CD14-positive monocyte (primary cell): ENCODE measurements around a stretch of chr6.

DNA sequence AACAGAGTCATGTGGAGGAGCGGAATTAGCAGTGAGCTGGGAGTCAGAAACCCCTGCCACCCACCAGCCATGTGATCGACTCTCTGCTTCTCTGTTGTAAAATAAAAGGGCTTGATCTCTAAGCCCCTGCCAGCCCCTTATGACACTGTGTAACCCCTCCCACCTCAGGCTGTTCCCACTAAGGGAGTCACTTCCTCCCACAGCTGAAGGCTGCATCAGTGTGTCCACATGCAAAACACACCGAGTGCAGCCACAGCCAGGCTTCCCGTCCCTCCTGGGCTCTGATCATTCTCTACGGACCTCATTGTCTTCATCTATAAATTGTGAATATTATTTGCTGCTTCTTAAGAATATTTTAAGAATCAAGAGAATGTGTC is 110.9 kb downstream of the SCML4 start:
- CAGE, long polyA plus RNA = no peak

DNA sequence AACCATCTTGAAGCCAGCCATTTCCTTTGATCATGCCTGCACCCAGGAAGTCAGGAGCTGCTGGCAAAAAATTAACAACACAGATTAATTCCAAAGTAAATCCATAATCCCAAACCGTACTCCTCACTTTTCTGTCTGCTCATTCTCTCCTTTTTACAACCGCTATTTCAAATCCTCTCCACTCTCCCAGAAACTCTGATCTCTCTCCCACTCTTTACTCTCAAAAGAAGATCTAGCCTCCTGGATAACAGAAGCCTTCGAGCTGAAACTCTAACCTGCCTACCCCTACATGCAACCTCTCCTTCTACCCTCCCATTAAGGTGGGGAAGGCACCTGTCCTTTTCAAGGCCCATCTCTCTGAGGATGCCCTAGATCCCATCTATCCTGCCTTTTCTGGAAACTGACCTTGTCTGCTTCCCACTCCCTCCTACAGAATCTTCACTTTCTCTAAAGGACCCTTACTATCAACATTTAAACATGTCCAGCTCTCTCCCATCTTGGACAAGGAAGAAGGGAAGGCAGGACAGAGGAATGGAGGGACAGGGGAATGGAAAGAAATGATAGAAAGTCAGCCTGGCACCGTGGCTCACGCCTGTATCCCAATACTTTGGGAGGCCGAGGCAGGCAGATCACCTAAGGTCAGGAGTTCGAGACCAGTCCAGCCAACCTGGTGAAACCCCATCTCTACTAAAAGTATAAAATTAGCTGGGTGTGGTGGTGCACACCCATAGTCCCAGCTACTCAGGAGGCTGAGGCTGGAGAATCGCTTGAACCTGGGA is 7.4 kb downstream of the OSTM1 start:
- CAGE, long polyA plus RNA = no peak

DNA sequence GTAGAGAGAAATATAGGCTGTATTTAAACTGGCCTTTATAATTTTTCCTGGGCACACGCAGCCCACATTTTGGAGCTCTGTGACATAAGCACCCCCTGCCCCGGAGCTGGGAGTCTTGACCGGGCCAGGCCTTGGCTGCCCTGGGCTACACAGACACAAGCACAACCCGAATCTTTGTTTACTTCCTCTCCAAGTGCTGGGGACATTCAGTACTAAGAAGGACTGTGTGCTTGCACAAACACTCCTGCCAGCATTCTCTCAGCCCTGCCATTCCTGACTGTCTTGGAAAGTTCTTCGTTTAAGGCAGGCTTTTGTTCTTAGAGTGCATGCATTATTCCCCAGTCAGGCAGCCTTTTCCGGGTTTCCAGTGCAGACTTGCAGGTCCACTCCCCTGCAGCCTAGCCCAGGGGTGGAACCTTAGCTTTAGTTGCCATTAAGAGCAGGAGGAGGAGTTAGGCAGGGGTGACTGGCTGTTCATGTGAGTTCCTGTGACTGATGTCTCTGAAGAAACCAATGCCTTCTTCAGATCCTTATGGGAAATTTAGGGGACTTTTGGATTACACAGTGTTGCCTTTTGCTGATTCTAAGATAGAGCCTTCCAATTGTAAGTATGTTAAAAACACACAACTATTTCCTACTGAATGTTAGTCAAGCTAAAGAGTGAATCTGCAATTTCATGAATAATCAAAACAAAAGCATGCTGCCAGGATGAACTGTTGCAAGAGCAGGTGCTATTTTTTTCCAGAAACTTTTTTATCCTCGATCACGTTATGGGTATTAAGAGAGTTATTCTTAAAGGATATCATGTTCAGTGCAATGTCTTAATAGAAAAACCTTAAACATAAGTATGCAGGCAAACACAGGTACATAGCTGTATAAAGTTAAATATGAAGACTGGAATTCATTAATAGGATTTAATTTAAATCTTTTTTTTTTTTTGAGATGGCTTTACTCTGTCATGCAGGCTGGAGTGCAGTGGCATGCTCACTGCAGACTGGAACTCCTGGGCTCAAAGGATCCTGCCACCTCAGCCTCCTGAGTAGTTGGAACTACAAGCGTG is 28.8 kb downstream of the FOXO3 start:
- CAGE, long polyA plus RNA = no peak

DNA sequence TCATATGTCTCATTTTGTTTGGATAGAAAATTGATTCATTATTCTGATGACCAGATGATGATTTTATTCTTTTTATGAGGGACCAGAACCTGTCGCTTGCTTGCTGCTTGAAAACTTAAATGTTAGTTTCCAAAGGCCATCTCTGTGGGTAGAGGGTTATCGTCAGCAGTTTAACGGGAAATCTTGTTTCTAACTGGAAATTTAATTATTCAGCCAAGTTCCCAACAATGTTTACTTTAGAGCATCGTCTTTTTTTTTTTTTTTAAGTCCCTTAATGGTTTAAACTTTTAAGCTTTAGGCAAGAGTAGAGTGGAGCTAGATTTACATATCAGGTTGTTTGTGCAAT is 93.7 kb downstream of the FOXO3 start:
- CAGE, long polyA plus RNA = no peak

- CAGE, long polyA plus RNA = no peak
Observed at GRCh38 chr6:108668018-108668366, 107.3 kb downstream of the FOXO3 start.

GRCh38 chr6:108760404-108760805 is 87.8 kb upstream of the ARMC2 start:
- CAGE, long polyA plus RNA = no peak

DNA sequence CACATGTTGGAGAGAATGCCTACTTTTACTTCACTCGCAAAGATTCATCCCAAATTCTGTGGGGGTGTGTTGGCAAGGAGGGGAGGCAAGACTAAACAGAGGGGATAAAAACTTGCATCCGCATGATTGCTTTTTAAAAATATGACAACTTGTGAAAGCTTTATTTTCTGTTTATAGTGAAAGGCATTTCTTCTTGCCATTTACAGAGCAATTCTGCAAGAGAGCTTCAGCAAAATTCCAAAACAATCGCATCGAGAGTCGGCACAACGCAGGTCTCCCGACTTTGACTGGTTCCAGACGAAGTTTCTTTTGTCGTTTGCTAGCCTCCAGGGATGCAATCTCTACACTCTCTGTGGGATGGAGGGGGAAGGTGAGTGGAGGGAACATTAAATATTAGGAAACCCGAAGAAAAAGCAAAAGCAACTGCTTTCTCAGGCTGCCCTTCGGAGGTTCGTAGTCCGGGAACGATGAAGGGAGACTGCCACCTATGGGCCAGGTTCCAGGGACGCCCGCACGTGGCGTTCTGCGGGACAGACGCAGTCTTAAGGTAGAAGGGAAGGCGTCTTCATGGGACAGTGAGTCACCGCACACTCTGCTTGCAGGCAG is 66.1 kb upstream of the ARMC2 start:
- CAGE, long polyA plus RNA = no peak

GRCh38 chr6:108850507-108851036 is 2.4 kb downstream of the ARMC2 start:
- CAGE, long polyA plus RNA = no peak

DNA sequence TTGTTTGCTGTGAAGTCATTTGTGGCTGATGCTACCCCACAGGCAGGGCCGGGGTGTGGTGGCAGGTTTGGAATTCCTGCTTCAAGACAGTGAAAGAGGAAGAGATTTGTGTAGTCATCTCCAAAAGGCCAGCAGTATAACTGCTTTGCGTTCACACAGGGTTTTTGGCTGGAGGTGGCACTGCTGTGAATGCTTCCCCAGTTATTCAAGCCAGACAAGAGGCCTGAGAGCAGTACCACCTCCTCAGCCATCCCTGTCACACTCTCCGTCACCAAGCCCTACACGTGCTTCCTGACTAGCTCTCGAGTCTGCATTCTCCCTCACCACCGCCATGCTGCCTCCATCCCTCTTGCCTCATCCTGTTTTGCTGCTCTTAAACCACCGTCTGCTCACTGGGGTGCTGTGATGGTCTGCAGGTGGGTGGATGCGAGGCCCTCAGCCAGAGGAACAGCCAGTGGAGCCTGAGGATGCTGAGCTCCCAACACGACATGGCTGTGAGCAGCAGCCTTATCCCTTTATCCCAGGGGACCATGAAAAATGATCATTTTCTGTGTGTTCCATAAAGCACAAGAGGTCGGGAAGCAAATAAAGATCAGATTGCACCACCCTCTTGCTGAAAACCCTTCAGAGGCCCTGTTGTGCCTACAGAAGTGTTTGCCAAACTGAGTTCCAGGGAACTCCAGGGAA is 24.1 kb downstream of the ARMC2 start:
- CAGE, long polyA plus RNA = no peak

- CAGE, long polyA plus RNA = no peak
Observed at GRCh38 chr6:108945382-108946358, 97.4 kb downstream of the ARMC2 start.

DNA sequence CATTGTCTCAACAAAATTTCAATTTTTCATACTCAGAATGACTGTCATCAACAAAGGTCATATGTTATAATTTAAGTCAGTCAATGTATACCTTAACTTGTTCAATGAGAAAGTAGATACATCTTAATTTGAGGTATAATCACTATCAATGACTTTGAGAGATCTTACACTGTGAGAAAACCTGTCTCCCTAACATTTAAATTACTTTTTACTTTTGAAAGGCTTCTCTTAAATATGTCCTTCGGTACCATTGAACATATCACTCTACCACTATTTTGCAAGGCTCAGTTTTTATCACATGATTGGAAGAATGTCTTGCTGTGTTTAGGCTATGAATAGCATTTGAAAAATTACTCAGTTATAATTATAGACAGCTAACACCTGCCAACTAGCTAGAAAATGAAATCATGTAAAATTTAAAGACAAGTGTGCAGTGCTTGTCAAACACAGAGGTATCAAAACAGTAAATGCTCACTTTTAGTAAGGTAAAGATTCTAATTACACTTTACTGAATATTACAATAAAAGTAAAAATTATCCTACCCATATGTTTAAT is 11.0 kb downstream of the SESN1 start:
- CAGE, long polyA plus RNA = no peak

GRCh38 chr6:109163392-109164197 is 68.3 kb downstream of the CEP57L1 start:
- CAGE, long polyA plus RNA = no peak

GRCh38 chr6:109165551-109166053 is 70.3 kb downstream of the CEP57L1 start:
- CAGE, long polyA plus RNA = no peak

GRCh38 chr6:109295456-109295951 is 86.8 kb downstream of the CD164 start:
- CAGE, long polyA plus RNA = no peak

GRCh38 chr6:109465502-109466495 is 10.2 kb upstream of the MICAL1 start:
- CAGE, long polyA plus RNA = no peak

DNA sequence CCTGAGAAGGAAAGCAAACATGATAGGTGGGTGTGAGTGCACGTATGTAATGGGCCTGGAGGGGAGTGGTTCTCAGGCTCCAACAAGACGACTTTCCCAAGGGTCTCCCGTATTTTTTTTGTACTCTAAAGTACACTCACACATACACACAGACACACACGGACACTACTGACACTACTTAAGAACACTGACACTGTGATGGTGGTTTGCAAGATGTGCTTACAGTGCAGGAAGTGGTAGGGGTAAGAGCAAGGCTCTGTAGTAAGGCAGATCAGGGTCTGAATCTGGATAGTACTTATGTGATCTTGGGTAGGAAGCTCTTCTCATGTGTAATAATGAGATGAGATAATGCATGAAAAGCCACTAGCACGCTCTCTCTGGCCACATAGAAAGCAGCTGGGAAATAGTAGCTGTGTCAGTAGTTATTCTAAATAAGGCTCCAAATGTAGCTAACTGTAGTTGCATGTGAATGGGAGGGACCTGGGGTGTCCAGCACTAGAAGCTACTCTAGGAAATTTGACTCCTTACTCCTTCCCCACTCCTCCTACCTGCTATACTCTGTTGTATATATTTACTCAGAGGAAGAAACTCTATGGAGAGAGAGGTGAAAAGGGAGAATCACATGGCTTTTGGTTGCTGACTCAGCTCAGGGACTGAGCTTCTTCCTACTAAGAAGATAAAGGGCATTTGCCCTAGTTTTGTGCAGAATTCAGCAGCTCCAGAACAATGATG is 8.4 kb upstream of the ZBTB24 start:
- CAGE, long polyA plus RNA = no peak

DNA sequence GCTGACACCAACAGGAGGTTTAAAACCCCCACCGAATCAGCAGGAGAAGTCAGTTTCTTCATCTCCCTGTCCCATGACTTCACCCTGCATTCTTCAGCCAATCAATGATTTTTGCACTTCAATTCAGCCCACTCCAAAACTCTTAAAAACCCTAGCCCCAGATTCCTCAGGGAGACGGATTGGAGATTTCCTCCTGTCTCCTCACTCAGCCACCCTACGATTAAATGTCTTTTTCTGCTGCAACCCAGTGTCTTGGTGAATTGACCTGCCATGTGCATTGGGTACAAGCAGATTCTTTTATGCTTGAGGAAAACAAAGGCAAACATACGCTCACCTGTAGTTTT is 30.8 kb upstream of the ZBTB24 start:
- CAGE, long polyA plus RNA = no peak

DNA sequence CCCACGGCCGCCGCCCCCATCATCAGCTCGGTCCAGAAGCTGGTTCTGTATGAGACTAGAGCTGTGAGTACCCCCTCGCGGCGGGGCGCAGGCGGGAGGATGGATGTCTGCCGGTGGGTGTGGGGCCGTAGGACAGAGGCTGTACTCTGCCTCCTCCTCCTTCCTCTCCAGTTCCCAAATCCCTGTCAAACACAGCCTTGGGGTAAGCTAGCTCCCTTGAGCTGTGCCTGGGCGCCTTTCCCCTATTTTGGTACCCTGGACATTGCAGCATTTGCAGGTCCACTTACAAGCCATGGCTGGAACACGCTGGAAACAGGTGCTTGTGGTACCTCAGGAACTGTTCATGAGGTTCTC is 320 bp downstream of the FIG4 start:
- CAGE, long polyA plus RNA = no peak

- CAGE, long polyA plus RNA = no peak
Observed at GRCh38 chr6:110208800-110209319, 28.6 kb downstream of the CDC40 start.

DNA sequence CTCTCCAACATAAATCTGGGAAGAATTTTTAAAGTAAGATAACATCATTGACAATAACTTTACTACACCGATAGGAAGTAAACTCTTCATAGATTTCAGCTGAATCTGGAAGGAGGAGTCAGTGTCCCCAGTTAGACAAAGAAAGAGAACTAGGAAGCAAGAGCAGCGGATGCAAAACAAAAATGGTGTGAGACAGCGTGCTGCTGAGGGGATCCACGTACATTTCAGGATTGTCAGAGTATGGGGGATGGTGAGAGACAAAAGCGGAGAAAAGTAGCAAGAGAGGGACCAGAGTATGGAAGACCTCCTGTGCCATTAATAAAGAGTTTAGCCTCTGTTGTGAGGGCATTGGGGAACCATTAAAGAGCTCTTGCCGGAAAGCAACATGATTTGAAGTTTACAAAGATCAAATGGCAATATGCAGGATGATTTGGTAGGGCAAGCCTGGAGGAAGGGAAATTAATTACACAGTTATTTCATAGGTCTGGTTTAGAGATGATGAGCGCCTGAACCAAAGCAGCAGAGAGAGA is 35.2 kb downstream of the CDC40 start:
- CAGE, long polyA plus RNA = no peak